ENCODE measurements around a stretch of chr1.

- PRO-cap: no peak
Observed at GRCh38 chr1:220253222-220254099, 18.8 kb downstream of the RAB3GAP2 start.

- PRO-cap: no peak
Observed at GRCh38 chr1:220267209-220268158, 4.8 kb downstream of the RAB3GAP2 start.

DNA sequence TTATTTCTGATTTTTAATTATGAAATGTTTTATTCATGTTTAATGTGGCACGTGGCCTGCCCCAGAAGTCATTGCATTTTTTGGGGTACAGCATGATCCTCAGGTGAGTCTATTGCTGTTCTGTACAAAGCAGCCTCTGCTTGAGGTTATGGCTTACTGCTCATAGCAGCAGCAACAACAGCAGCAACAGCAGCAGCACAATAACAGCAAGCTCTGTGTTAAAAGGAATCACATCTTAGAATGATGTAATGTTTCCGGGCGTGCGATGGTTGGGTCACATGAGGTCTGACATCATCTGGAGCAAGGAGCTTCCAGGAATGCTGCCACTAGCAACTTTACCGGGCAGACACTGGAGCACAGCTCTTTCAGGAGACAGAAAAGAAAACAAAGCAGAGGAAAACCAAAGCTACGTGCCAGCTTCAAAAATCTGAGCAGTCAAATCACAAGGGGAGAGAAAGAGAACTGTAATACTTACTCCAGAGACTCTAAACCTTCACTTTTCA, 28.1 kb upstream of the RAB3GAP2 start:
- PRO-cap: bidirectional peak, plus-strand start at position 332 of the sequence, minus-strand start at position 202 of the sequence

DNA sequence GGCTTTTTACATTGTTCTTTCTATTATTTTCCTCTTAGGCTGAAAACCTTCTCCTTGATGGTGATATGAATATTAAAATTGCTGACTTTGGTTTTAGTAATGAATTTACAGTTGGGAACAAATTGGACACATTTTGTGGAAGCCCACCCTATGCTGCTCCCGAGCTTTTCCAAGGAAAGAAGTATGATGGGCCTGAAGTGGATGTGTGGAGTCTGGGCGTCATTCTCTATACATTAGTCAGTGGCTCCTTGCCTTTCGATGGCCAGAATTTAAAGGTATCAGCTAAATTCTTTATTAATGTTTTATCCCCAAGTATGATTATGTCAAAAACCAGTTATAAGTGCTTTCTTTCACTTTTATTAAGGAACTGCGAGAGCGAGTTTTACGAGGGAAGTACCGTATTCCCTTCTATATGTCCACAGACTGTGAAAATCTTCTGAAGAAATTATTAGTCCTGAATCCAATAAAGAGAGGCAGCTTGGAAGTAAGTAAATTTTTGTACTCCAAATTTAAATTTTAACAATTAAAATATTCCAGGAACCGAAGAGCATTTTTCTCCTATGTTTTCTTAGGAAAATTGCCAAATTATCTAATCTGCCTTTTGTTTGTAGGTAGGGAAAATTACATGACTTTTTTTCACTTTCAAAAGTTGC, 71.8 kb upstream of the C1orf115 start:
- PRO-cap: no peak

GRCh38 chr1:220697038-220697899, 7.1 kb downstream of the C1orf115 start:
- PRO-cap: no peak

DNA sequence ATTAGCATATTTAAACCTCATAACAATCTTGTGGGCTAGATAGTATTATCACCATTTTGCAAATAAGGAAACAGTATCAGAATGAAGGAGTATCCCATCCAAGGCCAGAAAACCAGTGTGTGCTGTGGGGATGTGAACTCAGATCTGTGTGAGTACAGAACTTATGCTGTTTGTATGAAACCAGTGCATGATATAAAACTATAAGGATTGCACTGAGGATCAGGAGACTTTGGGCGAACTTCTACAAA, 2.5 kb downstream of the MTARC2 start:
- PRO-cap: no peak

DNA sequence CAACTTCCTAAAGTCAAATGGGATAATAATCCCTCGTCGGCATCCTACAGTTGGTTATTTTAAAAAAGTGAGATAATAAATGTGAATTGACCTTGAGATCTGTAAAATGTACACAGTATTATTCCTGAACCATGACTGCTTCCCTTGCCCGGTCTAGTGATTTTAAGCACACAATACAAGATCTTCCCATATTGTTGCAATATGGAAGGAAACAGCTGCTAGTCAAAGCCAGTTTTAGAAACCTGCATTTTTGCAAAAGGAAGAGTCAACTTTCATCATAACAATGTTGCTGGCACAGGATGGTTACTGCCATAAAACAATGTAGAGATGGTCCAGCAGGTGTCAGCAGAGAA, 5.2 kb upstream of the HLX start:
- PRO-cap: unidirectional peak, minus-strand start at position 164 of the sequence

- PRO-cap: bidirectional peak, plus-strand start at chr1:220879519, minus-strand start at chr1:220879204
Observed at GRCh38 chr1:220879054-220879269, 281 bp upstream of the HLX start.

DNA sequence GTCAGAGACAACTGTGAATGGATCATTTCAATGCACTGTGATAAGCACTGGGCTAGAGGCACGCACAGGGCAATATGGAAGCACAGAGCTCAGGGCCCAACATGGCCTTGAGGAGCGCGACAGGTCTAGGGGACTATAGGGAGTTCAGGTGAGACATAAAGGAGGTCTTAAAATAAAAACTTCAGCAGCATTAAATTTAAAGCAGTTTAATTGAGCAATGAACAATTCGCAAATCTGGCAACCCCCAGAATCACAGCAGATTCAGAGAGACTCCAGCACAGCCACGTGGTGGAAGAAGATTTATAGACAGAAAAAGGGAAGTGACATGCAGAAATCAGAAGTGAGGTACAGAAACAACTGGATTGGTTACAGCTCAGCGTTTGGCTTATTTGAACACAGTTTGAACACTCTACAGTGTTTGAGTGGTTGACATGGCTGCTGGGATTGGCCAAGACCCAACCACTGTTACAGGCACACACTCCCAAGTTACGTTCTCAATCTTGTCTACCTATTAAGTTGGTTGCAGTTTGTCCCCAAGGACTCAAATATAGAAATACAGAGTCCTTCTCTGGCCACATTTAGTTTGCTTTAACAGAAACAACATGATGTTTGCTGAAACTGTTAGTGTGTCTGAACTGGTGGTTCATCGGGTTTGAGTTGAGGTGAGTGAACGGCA, 219.8 kb downstream of the HLX start:
- PRO-cap: no peak

DNA sequence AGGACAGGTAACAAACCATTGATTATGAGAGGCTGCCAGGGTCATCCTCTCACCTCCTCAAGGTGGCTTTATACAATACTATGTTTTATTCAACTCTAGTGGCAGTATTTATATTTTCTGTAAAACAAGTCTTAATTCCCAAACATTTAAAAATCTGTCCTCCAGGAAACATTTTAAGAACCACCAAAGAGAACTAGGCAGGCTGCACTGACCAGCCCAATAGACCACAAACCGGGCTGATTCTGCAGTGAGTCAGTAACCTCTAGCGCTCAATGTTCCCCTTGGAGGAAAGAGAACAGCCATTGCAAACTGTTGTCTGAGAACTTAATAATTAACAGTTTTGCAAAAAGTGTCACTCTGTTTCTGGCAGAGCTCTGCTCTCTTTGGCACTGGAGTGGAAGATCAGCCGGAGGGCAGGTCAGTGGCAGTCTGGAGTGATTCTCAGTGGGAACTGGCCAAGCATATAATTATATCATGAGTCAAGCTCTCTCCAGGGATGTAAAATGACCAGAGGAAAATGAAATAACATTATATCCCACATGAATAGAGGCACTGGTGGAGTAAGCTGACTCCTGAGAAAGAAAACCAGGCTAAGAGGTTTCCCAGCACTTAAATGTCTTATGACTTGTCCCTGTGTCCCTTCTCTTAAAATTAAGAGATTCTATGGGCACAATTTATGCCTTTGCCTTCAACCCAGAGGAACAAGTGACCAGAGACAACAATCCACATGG, 238.3 kb downstream of the HLX start:
- PRO-cap: no peak

- PRO-cap: no peak
Observed at GRCh38 chr1:221316354-221316780, 425.5 kb downstream of the DUSP10 start.

DNA sequence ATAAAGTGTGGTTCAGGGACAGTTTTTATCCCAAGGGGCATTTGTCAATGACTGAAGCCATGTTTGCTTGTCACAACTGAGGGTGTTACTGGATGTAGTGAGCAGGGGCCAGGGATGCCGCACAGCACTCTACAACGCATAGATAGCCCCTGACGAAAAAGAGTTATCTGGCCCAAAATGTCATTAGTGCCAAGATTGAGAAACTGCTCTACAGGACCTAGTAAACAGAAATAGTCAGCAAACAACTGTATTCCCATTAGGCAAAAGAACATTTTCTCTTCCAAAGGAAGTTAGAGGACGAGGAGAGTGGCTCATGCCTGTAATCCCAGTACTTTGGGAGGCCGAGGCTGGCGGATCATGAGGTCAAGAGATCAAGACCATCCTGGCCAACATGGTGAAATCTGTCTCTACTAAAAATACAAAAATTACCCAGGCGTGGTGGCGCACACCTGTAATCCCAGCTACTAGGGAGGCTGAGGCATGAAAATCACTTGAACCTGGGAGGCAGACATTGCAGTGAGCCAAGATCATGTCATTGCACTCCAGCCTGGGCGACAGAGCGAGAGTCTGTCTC, 189.1 kb downstream of the DUSP10 start:
- PRO-cap: no peak

- PRO-cap: no peak
Observed at GRCh38 chr1:221702215-221702694, 39.6 kb downstream of the DUSP10 start.

DNA sequence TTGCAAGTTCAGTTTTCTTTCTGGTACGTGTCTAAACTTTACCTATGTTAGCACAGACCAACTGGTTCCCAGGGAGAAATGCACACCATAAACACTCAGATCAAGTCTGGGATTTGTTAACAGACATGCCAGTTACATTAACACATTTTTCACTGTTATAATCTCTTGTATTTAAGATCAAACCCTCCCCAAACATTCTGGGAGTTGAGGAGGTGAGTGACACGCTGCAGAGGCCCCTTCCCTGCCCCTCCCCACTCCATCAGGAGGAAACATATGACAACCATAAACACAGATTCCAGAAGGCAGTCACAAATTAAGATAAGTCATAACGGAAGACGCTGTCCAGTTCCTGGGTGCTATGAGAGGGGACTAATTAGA, 25.1 kb downstream of the DUSP10 start:
- PRO-cap: no peak

GRCh38 chr1:221738687-221739832, 2.8 kb downstream of the DUSP10 start:
- PRO-cap: no peak

GRCh38 chr1:221742578-221743639, 1.0 kb upstream of the DUSP10 start:
- PRO-cap: bidirectional peak, plus-strand start at chr1:221743022, minus-strand start at chr1:221742923; unidirectional peak, plus-strand start at chr1:221743376; unidirectional peak, minus-strand start at chr1:221743439

GRCh38 chr1:221845818-221846547, 104.1 kb upstream of the DUSP10 start:
- PRO-cap: no peak

GRCh38 chr1:221965837-221966392, 224.0 kb upstream of the DUSP10 start:
- PRO-cap: no peak

GRCh38 chr1:222266223-222266783, 281.6 kb downstream of the HHIPL2 start:
- PRO-cap: no peak

GRCh38 chr1:222521238-222521640, 26.7 kb downstream of the HHIPL2 start:
- PRO-cap: no peak

Data from parotid gland (tissue), 1 donor.